Iris pigment epithelial cell (primary cell): ENCODE data around the gene HNRNPH3.

- RRBS = no CpG with 5 or more reads among the region's 1 CpG
Measured at GRCh38 chr10:63707506-63707924, 186.3 kb downstream of the REEP3 start.

DNA sequence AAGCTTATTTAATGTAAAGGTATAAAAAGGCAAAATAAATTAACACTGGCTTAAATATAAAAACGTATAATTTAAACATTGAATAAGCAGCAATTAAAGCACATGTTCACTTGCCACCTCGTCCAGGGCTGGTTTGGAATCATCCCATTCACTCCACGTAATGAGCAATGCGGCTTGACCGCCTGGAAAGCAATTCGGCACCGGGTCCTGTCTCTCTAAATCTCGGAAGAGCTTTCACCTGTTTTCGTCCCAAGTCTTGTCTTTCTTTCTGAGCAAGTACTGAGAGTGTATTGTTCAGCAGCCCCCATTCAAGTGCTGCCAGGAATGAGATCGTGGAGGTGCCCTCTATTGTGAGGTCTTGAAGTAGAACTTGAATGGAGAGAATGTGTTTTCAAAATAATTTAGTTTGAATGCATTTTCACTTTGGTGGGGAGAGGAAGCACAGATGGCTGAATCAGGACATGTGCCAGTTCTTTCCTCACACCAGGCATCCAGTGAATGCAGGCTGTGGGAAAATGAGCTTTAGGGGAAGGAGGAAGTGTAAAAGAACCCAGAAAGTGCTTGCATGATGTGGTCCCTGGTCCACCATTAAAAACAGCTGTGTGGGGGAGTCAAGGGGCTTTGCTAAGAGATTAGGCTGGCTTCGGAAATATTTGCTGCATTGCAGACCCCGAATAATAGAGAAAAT, 515.3 kb downstream of the REEP3 start:
- RRBS = no CpG with 5 or more reads among the region's 12 CpGs

- RRBS = no CpG with 5 or more reads among the region's 17 CpGs
Measured at GRCh38 chr10:67045344-67045690, 119.5 kb downstream of the LRRTM3 start.

GRCh38 chr10:67788391-67788973, 49.5 kb downstream of the DNAJC12 start:
- RRBS = no CpG with 5 or more reads among the region's 14 CpGs

- RRBS = no CpG with 5 or more reads among the region's 6 CpGs
Measured at GRCh38 chr10:67900687-67901279, 16.3 kb downstream of the SIRT1 start.

- RRBS = no CpG with 5 or more reads among the region's 12 CpGs
Measured at GRCh38 chr10:67918276-67919140, 34.1 kb downstream of the SIRT1 start.

- RRBS = no CpG with 5 or more reads among the region's 5 CpGs
Measured at GRCh38 chr10:67998636-67999381, 76.3 kb downstream of the HERC4 start.

DNA sequence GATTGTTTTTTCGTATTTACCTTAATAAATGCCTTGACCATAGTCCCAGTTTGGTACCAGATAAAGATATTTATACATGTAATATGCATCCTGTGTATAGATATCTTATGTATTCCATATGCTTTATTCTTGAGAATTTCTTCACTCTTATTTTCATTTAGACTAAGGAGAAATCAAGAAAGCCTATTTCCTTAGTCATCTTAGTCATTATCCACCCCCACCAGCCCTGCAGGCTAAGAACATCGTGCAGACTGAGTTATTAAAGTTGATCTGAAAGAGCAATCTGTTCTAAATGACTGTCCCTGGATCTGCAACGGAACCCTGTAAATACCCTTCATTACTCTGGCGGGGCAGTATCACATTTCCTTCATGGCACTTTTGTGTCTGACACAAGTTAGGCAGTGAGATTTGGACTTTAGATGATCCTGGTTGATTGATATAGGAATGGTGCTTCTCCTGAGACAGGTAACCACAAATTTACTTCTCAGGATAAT, 3.5 kb upstream of the MYPN start:
- RRBS = no CpG with 5 or more reads among the region's 4 CpGs

DNA sequence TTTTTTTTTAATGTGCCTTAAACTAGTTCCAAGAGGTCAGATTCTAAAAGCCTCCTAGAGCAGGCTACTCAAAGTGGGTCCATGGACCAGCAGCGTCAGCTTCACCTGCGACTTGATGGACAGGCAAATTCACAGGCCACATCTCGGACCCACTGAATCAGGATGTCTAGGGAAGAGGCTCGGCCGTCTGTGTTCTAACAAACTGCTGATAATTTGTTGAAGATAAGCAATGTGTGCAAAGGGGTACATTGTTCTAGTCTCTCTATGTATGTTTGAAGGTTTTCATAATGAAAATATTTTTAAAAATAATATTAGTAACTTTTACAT, 19.7 kb downstream of the MYPN start:
- RRBS = no CpG with 5 or more reads among the region's 5 CpGs

- RRBS = no CpG with 5 or more reads among the region's 7 CpGs
Measured at GRCh38 chr10:68303835-68304448, 27.9 kb upstream of the HNRNPH3 start.

GRCh38 chr10:68331269-68331993, 433 bp upstream of the HNRNPH3 start:
- RRBS = 2% methylated on average over 9 of the region's 66 CpGs

- RRBS = no CpG with 5 or more reads among the region's 18 CpGs
Measured at GRCh38 chr10:68332003-68332215, at the start of gene HNRNPH3. Gene HNRNPH3, plus strand, starts transcription at chr10:68332064.

- RRBS = no CpG with 5 or more reads among the region's 7 CpGs
Measured at GRCh38 chr10:68336911-68337532, 4.3 kb upstream of the PBLD start.

GRCh38 chr10:68526542-68526855, 824 bp downstream of the SLC25A16 start:
- RRBS = no CpG with 5 or more reads among the region's 2 CpGs

GRCh38 chr10:68992817-68993616, 4.4 kb downstream of the KIFBP start:
- RRBS = no CpG with 5 or more reads among the region's 3 CpGs

GRCh38 chr10:69045295-69046383, 42.3 kb upstream of the SRGN start:
- RRBS = no CpG with 5 or more reads among the region's 9 CpGs

DNA sequence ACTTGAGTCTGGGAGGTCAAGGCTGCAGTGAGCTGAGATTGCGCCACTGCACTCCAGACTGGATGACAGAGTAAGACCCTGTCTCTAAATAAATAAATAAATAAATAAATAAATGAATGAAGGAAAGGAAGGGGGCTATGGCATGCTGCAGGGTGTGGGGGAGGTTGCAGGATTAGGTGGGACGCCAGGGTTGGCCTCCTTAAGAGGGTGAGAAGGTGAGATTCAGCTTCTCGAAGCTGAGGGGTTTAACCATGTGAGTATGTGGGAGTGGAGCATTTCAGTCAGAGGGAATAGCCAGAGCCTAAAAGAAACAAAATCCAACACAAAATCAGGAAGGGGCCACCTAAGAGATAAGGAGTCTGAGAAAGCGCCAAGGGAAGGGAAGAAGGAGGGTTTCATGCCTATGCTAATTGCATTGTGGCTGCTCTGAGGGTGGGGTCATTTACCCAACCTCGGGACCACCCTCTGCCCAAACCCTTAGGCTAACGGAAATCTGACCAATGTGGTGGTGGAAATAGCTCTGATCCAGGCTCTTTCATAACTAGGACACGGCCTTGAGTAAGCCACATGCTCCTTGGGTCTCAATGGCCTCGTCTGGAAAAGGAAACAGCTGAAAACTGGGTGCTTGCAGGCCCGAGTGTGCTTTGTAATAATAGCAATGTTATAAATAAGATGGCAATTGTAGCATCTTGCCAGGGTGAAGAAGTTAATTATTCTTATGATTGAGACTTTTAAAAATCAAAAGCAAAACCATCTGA, 15.0 kb upstream of the SRGN start:
- RRBS = no CpG with 5 or more reads among the region's 9 CpGs

DNA sequence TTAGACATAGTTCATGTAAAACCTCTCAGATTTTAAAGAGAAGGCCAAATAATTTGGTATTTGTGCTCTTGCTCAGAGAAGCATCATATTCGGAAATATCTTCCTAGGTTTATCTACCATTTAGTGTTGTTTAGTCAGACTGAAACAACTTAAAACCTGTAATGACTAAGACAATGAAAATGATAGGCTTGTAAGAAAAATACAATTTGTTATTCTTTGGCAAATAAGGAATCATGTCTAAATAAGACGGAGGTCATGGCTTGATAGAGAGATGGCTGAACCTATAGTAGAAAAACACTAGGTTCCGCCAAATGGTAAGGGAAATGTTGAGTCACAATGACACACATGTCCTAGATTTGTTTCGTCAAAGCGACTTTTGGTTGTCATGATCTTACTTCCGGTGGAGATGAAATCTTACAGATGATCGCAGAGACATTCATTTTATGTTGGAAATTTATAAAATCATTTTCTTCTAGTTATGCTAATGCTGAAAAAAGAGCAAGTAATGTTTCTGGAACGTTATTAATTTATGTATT, 933 bp downstream of the SRGN start:
- RRBS = no CpG with 5 or more reads among the region's 8 CpGs

DNA sequence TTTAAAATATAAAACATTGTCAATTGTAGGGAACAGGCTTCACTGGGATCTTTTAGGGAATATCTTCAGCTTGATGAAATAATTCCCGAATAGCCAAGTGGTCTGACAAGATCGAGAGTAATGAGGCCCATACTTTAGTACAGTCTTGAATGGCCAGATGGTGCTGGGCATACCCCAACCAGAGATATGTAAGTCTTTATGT, 1.3 kb downstream of the SRGN start:
- RRBS = no CpG with 5 or more reads among the region's 2 CpGs

- RRBS = no CpG with 5 or more reads among the region's 7 CpGs
Measured at GRCh38 chr10:69095557-69096102, 7.7 kb downstream of the SRGN start.